Thoracic aorta endothelial cell (primary cell): ENCODE measurements around the gene MARK2.

DNA sequence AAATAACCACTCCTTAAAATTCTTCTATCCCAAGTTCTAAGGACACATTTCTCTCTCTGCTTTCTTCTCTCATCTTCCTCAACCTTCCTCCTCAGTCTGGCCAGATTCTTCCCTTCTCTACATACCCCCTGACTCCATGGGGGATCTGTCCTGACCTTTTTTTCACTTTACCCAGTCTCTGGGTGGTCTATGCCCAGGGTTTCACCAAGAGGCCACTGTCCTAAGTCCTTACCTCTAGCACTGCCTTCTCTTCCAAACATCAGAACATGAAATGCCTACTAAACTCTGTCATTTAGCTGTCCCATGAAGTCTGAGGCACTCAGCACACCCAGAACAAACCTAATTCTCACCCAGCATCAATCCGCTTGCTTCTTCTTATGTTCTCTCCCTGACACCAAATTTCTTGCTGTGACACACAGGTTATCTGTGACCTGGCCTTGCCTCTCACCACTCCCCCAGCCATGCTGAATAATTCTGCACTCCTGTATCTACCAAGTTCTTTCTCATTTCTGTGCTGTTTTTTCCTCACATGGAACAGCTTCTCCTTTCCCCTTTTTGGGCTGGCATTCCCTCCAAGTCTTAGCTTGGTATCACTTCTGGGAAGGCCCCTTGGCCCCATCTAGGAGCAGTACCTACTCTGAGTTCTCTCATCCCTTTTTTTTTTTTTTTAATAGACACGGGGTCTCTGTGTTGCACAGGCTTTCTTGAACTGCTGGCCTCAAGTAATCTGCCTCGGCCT lies 5.9 kb upstream of the NXF1 start:
- CAGE, long polyA plus RNA: no peak

DNA sequence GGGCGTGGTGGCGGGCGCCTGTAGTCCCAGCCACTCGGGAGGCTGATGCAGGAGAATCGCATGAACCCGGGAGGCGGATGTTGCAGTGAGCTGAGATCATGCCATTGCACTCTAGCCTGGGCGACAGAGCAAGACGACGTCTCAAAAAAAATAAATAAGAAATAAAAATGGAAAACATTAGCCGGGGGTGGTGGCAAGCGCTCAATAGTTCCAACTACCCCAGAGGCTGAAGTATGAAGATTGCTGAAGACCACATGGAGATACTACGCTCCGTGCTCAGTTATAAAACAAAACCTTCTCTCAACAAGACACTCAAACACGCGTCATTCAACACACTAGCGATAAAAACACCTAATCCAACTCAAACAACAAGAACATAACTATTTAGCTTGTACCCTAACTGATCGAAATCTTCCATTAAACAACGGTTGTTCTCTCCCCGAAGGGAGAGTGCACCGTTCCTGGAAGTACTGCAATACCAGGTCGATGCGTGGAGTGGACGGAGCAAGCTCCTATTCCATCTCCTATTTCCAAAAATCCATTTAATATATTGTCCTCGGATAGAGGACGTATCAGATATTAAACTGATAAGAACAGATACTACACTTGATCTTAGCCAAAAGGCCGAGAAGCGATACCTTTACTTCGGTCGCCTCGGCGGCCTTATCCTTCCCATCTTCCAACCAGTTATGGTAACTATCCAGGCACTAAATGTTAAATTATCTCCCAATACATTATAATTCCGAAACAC lies 2.0 kb upstream of the WDR74 start:
- CAGE, long polyA plus RNA: no peak

- CAGE, long polyA plus RNA: no peak
Measured at GRCh38 chr11:62887888-62888897, 7.5 kb downstream of the SLC3A2 start.

GRCh38 chr11:63306048-63306542 lies 16.4 kb downstream of the SLC22A10 start:
- CAGE, long polyA plus RNA: no peak

DNA sequence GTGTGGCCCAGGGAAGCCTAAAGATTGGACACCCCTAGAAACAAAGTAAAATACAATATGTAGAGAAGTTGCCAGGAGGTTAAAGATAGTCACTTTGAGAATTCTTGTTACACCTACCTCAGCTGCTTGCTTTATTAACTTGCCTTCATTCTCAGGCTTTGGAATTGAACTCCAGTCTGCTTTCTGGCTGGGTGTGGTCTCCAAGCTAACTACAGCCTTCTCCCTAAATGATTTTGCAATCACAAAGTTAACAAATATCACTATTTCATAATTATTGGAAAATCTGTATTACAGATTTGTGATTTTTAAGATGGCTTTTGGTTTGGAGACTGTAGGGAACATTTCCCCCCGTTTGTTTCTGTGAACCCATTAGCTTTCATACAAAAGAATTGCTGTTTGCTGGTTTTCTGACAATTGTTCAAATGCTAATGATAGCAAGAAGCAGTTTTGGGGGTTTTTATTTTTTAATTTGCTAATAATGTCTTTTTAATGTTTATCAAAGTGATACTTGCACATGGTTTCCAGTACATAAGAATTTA lies 2.1 kb downstream of the PLAAT5 start:
- CAGE, long polyA plus RNA: no peak

DNA sequence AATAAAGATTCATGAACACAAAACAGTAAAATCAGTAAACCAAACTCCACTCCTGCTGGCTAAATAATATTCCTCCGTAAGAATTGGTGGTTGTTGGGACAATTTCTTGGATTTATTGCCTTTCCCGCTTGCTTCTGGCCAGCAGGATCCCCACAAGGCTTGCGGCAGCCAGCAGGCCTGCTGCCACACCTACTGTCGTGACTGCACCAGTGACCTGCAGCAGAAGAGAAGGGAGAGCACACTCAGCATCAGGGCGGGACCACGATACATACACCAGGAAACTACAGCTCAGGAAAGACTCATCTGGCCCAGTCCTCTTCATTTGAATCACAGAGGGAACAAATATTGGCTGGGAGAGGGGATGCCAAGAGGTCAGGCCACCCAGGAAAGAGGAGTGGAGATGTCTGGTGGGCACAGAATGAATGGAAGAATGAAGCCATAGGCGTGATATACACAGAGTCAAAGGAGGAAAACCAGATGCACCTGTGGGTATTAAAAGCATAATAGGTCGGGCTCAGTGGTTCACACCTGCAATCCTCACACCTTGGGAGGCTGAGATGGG lies 10.2 kb downstream of the PLAAT2 start:
- CAGE, long polyA plus RNA: no peak

DNA sequence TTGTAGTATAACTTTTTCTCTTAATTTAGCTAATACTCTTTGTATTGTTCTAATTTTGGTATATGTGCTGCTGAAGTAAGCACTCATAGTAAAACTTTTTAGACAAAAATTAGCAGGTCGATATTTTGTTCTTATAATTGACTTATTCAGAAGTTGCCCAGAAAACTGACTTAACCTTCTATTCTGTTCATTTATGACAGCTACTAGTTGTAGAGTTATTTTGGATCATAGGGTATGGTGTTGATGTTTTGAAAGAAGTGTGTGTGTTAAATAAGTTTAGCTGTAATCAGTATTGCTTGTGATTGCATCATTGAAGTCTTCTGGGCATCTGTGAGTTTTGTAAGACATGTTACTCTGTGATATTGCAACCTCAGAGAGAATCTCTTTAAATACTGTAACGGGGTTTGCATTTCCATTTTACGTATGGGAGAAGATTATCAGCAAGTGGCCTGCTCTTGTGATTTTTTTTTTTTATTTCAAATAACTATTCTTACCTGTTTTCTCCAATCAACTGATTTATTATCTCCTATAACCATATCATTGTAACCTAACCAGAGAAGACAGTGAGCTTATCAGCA lies 7.9 kb downstream of the RTN3 start:
- CAGE, long polyA plus RNA: no peak

- CAGE, long polyA plus RNA: no peak
Measured at GRCh38 chr11:63764807-63765211, 3.8 kb downstream of the ZFTA start.

DNA sequence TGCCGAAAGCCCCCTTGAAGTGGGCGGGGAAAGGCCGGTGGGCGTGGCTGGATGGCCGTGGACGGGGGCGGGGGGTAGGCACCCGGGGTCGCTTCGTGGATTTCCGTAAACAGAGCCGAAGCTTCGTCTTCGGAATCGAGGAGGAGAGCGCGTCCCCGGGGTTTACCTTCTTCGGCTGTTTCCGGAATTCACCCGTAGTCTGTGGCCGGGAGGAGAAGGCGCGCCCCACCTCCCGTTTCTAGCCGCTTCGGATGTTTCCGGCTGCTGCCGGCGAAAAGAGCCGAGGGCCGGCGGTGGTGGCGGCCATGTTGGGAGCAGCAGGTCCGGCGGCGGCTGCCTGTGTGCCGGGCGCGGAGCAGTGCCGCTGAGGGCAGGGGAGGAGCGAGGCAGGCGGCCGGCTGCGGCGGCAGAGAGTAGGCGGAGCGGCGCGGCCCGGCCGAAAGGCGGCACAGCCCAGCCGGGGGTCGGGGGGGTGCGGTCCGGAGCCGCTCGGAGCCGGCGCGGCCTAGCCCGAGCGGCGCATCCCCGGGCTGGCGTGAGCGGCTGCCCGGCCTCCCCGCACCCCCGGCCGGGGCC lies at the start of gene MARK2:
Gene MARK2, plus strand, starts transcription at position 290 of the 576 bp plus-strand sequence.
- CAGE, long polyA plus RNA: no peak

DNA sequence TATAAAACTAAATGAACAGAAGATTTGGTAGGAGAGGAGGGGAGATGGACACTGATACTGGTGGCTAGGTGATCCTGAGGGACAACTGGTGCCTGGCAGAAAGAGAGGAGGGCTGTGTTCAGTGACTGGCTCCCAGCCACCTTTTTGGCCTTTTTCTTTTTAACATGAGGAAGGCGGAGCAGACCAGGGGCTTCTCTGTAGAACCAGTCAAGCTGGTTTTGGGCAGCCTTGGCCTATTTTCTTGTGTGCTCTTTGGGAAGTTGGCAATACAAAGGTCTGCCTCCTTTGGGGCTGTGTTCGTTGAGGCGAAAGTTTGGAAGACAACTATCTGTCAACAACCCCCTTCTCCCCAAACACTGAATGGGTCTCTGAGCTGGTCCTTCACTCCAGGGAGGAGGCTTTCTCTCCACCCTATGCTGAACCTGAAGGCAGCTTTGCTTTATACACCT lies 8.4 kb downstream of the MARK2 start:
- CAGE, long polyA plus RNA: no peak

DNA sequence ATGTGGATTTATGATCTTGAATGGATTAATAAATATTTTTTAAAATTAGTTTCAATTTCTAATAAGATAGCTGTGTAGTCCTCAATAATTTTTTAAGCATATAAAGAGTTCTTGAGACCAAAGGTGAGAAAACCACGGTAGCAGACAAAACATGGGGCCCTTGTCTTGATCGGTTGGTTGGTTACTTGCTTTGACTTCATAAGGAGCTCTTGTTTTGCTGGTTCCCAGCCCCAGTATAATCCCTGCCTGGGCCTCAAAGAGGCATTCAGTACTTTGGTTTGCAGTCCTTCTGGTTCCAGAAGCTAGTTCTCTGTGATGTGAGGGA lies 17.0 kb downstream of the MARK2 start:
- CAGE, long polyA plus RNA: no peak

GRCh38 chr11:63868070-63869023 lies 29.4 kb downstream of the MARK2 start:
- CAGE, long polyA plus RNA: no peak

DNA sequence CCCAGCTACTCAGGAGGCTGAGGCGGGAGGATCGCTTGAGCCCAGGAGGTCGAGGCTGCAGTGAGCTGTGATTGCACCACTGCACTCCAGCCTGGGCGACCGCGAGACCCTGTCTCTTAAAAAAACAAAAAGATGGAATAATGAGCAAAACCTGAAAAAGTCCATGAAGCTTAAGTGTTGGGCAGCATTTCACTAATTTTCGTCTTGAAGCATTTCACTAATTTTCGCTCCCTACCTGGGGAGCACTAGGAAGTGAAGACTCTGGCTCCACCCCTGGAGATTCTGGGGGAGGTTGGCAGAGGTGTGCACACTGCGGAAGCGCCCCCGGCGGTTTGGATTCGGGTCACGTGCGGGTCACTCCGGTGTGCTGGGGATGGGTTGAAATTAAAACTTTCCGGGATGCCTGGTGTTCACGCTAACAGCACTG lies 914 bp upstream of the NAA40 start:
- CAGE, long polyA plus RNA: no peak

DNA sequence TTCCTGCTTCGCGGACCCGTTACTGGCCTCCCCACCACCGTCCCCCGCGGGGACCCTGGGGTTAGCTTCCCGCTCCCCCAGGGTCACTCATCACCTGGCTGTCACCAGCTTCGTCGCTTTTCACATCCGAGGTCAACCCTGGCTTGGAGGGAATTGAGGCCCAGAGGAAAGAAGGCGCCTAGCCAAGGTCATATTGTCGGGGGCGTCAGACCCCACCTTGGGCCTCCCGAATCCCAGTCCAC lies 467 bp downstream of the NAA40 start:
- CAGE, long polyA plus RNA: no peak

DNA sequence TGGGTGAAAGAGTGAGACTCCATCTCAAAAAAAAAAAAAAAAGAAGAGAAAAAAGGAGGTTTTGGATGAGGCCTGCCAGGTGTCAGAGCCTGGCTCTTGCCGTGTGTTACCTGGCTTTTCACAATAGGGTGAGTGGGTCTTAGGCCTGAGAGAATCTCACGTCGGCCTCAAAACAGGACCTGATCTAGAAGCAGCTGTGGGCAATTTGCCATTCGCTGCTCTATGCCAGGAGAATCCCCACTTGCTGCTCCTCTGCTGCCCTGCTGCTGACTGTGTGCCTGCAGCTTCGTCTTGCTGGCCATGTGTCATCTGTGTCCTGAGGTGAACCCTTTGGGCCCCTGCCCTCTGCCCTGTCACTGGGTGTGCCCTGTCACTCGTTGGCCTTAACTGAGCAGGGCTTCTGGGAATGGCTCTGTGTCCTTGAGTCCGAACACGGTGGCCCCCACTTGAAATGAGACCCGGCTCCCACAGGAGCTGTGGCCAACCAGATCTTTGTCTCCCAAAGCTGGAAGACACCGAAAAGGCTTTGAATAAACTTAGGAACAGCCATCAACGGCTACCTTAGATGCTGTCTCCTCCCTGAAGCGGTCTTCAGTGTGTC lies 6.2 kb downstream of the NAA40 start:
- CAGE, long polyA plus RNA: no peak

DNA sequence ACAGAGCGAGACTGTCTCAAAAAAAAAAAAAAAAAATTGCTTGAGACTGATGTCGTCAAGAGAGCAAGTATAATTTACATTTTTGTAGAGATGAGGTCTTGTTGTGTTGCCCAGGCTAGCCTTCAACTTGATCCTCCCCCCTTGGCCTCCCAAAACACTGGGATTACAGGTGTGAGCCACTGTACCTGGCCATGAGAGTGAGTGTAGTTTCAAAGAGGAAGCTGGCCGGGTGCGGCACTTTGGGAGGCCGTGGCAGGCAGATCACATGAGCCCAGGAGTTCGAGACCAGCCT lies 7.4 kb downstream of the OTUB1 start:
- CAGE, long polyA plus RNA: no peak

- CAGE, long polyA plus RNA: no peak
Measured at GRCh38 chr11:63998914-64000111, 13.1 kb downstream of the OTUB1 start.

DNA sequence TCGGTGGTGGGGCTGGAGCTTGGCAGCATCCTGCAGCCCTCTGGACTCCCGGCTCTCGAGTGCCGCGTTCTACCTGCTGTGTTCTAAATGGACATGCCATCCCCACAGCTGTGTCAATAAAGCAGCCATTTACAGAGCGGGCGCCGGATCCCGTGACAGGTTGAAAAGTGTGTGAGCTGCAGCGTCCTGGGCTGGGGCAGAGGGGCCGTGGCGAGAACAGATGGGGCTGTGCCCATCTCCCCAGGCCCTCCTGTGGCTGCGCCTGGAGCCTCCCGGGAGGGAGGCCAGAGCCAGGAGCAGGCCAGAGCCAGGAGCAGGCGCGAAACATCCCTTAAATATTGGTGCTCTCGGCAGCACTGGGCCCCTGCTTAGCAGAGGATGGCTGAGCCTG lies 46.1 kb downstream of the FLRT1 start:
- CAGE, long polyA plus RNA: no peak

DNA sequence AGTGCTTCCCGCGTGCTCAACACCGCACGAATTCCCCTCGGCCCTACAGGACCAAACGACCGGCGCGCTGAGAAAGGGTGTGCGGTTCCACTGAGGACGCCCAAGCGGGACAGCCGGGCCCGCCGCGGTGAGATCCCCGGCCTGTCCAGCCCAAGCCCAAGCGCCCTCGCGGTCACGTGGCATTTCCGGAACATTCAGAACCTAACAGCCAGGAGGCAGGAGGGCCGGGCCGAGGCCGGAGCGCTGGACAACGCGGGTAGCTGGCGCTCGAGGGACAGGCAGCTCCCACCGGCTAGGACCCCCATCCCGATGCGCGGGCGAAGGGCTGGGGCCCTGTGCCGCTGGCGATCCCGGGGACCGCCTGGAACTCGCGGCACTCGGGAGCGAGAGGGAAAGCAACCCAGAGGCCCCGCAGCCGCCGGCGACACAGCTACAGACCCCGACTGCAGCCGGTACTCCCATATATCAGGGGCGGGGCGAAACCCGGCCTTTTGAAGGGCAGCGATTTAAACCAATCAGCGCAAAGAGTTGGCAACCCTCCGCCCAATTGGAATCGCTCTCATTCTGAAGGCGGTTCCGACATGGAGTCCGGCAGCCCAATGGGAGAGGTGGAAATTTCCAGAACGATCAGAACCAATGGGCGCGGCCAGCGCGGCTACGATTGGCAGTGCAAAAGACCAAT lies 586 bp upstream of the STIP1 start:
- CAGE, long polyA plus RNA: no peak

DNA sequence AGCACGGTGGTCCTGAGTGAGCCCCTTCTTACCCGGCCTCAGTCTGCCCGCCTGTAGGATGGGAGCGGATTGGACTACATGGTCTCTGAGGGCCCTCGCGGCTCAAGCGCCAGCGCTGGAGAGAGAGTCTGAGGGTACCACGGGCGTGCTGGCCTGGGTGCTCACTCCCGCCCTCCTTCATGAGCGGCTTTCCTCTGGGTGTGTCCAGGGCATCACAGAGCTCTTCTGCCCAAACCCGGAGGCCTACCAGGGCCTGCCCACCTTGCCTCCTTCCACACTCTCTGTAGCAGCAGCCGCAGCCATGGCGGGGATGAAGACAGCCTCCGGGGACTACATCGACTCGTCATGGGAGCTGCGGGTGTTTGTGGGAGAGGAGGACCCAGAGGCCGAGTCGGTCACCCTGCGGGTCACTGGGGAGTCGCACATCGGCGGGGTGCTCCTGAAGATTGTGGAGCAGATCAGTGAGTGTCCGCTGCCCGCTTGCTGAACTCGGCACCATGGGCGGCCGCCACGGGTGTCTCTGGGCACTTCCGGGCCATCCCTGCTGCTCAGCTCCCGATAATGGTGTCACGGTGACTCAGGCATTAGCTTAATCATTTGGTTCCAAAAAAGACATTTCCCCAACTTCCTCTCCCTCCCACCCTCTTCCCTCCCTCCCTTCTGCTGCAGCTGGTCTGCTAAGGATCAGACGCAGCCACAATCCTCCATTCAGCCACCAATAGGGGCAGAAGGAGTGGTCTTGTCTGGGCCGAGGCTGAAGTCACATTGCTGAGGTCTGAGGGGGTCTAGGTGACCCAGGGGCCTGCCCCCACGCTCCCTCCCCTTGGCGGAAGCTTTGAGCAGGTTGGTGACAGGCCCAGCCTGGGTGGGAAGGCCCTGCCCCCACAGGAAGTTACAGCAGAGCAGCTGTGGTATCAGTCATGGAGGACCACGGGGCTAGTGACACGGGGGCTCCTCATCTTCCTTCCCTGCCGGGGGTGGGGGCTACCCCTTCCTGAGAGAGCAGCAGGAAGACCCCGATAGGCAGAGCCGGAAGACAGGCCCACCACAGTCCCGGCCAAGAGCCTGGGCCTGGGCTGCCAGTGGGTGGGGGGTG lies 891 bp downstream of the FERMT3 start:
- CAGE, long polyA plus RNA: no peak